HTR-8/SVneo (cell line): ENCODE results near the genes ARNT2 and CFAP161.

DNA sequence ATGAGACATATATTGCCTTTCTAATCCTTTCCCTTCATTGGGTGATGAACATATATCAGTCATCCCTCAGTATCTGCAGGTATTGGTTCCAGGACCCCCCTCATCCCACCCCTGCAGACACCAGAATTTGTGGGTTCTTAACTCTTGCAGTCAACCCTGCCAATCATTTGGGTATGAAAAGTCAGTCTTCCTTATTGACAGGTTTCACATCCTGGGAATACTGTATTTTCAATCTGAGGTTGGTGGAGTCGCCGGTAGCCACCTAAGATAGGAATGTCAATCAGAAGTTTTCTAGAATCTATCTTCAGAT lies 41.6 kb upstream of the FAH start:
- RRBS = no CpG with 5 or more reads among the region's 2 CpGs

- RRBS = no CpG with 5 or more reads among the region's 9 CpGs
These were observed 7.8 kb downstream of the FAH start for GRCh38 chr15:80160427-80161114.

GRCh38 chr15:80403439-80404619 lies at the start of gene ARNT2:
ARNT2 (plus strand) TSS chr15:80404382.
- RRBS = 3% methylated on average over 60 of the region's 119 CpGs

GRCh38 chr15:80404999-80405285 lies 760 bp downstream of the ARNT2 start:
- RRBS = 9% methylated on average over 5 of the region's 8 CpGs

- RRBS = 98% methylated on average over 6 of the region's 14 CpGs
These were observed 46.7 kb downstream of the ARNT2 start for GRCh38 chr15:80450857-80451402.

DNA sequence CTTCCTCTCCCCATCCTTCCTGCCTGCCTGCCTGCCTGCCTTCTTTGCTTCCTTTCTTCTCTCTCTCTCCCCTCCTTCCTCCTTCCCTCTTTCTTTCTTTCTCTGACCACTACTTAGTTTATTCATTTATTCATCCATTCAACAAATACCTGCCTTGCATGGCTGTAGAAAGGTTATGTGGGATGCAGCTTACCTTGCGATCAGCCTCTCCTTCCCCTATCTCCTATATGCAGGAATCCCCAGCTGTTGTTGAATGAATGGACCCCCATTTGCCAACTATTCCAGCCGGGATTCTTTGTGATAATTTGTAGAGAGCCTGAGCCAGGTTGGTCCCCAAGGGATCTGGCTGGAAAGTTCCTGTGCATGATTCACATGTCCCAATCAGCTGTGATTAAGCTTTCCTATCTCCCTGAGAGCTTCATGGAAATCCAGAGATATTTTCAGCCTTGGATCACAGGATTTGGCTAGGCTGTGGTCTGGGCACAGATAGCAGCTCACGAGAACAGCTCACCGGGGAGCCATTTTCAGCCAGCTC lies 76.6 kb downstream of the ARNT2 start:
- RRBS = no CpG with 5 or more reads among the region's 4 CpGs

- RRBS = no CpG with 5 or more reads among the region's 12 CpGs
These were observed 110.5 kb upstream of the ABHD17C start for GRCh38 chr15:80584470-80585145.

DNA sequence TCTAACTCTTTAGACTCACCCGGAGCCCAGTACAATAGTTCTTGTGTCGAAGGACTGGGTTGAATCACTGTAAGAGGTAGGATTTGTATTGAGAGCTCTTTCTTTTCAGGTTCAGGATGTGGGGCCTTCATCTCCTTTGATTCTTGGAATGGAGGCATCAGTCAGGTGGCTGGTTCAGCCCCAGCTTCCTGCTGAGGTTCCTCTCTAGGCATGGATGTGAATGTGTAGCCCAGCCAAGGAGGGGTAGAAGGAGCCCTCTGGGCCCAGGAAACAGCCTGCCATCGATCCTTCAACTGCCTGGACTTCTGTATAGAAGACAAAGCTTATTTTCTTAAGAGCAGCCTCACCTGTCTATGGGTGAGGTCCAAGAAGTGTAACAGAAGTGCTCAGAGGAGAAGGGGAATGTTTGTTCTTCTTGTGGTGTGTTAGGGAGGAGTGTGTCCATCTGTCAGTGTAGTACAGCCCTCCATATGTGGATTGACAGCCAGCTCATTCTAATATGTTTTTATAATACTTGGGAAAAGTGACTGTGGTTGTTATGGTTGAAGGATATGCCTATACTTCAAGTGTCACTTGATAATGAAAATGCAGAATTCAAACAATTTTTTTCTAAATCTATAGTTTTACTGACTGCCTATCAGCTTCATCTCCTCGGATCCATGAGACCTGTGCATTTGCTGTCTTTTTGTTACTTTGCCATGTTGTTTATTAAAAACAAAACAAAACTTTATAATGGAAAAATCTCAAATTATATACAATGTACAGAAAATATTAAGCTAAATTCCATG lies 17.3 kb downstream of the ABHD17C start:
- RRBS = no CpG with 5 or more reads among the region's 4 CpGs

DNA sequence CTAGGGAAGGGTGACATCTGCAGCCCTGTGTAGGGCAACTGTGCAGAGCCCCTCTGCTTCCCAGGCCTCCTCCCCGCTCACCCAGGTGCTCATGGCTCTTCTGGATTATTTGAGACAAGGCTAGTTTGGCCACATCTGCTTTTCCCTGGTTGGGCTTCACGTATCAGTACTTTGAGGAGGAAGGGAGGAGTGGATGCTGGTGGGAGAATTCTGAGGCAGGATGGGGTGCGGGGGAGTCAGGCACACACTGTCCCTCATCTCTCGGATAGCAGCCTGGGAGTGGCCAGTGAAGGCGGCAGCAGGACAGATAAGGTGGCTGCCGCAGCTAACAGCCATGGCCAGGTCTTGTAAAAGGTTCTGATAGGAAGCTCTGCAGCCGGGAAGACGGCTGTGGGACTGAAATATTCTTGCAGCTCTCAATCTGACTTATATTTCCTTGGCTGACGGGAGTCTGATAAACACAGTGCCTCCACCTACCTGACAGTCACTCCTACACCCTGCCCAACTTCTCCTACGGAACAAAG lies 87.3 kb downstream of the MESD start:
- RRBS = no CpG with 5 or more reads among the region's 10 CpGs

DNA sequence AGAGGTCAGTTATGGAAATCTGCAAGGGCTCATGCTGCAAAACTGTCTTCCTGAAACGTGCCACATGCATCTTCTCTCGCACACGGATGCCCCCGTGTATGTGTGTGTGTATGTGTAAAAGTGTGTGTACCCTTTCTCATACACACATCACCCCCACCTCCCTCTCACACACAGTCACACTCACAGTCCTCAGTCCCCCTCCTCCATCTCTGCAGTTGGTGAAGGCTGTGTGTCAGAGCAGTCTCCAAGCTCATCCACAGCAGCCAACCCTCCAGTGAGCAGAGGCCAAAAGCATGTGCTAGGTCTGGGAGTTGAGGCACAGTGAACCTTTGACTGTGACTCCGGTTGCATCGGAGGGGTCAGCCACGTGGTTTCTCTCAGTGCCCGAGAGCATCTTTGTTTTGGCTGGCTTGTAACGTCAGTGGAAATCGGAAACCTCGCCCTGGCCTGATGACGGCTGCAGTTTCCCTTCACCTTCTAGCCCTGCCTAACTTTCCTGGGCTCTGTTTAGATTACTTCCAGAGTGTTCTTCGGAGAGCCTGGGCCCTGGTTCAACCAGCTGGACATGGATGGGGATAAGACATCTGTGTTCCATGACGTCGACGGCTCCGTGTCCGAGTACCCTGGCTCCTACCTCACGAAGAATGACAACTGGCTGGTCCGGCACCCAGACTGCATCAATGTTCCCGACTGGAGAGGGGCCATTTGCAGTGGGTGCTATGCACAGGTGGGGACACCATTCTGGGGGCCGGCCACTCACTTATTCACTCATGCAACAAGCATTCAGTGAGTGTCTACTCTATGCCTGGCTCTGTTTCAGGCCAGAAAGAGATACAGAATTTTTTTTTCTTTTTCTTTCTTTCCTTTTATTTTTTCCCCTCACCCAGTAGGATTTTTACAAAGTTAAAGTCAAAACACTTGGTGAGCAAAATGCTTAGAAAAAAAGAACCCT lies 56.6 kb downstream of the MESD start:
- RRBS = no CpG with 5 or more reads among the region's 22 CpGs

GRCh38 chr15:80991317-80991913 lies 1.8 kb upstream of the MESD start:
- RRBS = no CpG with 5 or more reads among the region's 6 CpGs

DNA sequence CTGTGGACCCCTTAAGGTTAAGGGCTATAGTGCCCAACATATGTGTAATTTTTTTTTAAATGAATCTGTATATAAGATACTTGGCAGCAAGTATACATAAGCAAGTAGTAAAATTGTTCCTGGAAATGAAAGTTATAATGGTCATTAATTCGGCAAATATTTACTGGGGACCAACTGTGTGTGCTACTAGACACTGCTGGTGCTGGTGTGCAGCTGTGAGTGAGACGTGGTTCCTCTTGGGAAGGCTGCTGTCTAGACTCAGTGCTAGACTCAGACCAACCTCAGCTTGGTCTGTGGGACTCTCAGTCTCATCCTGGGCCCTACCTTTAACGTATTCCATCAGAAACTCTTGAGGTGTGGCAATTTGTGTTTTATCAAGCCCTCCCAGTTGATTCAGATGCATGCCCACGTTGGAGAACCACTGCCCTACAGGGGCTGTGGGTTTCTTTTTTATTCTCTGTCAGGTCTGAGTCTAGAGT lies 6.7 kb downstream of the TLNRD1 start:
- RRBS = no CpG with 5 or more reads among the region's 4 CpGs

- RRBS = 31% methylated on average over 11 of the region's 38 CpGs
These were observed at the start of gene CFAP161 for GRCh38 chr15:81133664-81134643. CFAP161 (plus strand) TSS chr15:81134270.

DNA sequence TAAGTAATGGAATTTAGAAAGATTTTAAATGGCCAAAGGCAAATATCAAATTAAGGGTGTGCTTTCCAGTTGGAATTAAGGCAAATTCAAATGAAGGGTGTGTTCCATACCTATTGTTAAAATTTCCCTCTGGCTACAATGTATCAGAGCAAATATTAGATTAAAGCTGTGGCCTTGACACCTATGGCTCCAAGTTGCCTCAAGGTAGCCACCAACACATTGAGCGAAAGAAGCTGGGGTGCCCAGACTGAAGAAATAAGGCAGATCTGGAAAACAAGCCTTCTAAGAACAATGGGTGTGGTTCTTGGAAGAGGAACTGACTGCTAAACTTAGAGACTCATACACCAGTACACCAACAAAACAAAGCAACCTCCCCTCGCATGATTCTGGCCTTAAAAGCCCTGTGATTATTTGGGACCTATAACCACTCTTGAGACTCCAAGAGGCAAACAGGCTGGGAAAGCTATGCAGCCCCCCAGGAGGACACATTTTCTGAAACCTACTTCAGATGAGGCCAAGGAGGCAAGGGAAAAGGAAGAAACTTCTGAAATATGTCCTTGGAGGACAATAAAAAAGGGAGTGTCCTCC lies 29.4 kb upstream of the IL16 start:
- RRBS = no CpG with 5 or more reads among the region's 2 CpGs

- RRBS = no CpG with 5 or more reads among the region's 14 CpGs
These were observed 12.5 kb upstream of the IL16 start for GRCh38 chr15:81183858-81184860.

DNA sequence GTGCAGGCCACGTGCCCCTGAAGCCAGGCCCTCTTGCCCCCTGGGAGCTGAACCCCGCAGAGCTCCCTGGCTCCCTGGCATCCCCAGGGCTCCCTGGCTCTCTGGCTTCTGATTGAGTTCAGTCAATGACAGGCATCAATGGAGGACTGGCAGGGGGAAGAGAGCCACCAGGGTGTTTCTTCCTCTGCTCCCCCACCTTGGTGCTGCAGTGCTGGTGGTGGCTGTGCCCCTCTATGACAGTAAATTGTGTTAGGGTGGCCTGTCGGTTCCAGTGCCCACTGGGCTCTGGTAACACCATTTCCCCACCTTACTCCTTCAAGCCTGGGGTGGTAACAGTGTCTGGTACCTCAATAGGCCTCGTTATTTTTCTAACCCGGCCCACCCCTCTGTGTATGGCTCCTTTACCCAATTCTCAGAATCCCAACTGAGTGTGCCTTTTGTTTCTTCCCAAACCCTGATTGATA lies 62.6 kb downstream of the STARD5 start:
- RRBS = no CpG with 5 or more reads among the region's 5 CpGs

DNA sequence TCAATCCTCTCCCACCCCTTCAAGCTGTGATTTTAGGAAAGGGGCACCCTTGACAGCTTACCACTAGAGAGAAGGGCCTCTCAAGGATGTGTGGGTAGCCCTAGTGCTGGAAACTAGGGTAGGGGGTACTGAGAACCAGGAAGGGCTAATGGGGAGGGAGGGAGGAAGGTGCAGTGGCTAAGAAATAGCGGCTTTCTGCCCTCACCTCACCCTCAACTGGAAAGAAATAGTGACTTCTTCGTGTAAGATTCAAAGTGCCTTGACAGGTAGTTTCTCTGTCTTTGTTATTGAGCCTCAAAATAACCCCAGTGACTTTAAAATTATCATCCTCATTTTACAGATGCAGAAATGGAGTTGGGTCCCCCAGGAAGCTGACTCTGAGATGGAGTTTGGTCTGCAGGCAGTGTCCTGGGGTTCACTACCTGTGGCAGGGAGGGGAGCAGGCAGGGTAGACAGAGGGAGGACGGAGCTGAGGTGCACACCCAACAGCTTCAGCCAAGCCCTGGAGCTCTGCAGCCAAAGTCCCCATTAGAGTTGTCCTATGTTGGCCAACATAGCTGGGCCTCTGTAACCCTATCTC lies 32.3 kb downstream of the STARD5 start:
- RRBS = no CpG with 5 or more reads among the region's 3 CpGs

GRCh38 chr15:81301786-81302624 lies 21.9 kb downstream of the STARD5 start:
- RRBS = no CpG with 5 or more reads among the region's 6 CpGs